ENCODE measurements around a stretch of chr10.

GRCh38 chr10:35315871-35316622 lies 20.3 kb upstream of the CCNY start:
- PRO-cap = no peak

GRCh38 chr10:35407467-35408155 lies 71.3 kb downstream of the CCNY start:
- PRO-cap = no peak

GRCh38 chr10:35422298-35422834 lies 86.1 kb downstream of the CCNY start:
- PRO-cap = unidirectional peak, minus-strand start at chr10:35422428

GRCh38 chr10:35444381-35445418 lies 108.4 kb downstream of the CCNY start:
- PRO-cap = no peak

GRCh38 chr10:35447396-35448645 lies 111.5 kb downstream of the CCNY start:
- PRO-cap = no peak

DNA sequence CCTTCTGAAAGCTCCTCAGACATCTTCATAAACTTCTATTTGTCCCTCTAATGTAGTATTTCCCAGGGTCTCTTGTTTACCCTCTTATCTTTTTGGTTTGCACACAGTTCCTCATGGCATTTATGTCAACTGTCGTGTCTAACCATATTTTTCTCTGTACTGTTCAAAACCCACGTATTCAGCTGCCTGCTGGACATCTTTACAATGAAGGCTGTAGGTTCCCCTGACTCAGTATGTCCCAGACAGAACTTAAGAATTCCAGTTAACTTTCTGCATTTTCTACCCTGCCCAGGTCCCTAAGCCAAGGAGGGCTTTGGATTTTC lies 119.3 kb upstream of the GJD4 start:
- PRO-cap = no peak

DNA sequence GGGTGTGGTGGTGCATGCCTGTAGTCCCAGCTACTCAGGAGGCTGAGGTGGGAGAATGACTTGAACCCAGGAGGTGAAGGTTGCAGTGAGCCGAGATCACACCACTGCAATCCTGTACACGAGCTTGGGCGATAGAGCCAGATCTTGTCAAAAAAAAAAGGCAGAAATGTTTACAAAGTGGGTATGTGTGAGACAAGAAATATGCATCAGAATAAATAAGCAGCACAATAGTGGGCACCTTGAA lies 658.7 kb upstream of the FZD8 start:
- PRO-cap = no peak

DNA sequence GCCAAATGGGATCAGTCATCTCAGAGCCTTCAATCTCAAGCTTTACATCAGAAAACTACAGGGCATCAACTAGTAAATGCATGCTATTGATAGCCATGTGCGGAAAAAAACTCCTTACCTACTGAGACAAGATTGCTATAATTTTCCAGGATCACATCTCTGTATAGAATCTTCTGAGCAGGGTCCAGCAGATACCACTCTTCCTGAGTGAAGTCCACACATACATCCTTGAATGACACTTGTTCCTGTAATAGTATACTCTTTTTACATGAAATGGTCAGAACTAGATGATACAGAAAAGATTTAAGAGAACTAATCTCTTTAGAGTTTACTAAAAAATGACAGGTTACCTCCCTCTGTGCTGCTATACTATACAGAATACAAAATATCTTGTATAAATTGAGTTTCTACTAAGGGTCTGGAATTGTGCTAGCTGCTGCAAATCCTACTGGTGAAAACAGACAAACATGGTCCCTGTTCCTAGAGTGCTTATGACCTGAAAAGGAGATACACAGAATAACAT lies 19.5 kb downstream of the ZNF248 start:
- PRO-cap = no peak

DNA sequence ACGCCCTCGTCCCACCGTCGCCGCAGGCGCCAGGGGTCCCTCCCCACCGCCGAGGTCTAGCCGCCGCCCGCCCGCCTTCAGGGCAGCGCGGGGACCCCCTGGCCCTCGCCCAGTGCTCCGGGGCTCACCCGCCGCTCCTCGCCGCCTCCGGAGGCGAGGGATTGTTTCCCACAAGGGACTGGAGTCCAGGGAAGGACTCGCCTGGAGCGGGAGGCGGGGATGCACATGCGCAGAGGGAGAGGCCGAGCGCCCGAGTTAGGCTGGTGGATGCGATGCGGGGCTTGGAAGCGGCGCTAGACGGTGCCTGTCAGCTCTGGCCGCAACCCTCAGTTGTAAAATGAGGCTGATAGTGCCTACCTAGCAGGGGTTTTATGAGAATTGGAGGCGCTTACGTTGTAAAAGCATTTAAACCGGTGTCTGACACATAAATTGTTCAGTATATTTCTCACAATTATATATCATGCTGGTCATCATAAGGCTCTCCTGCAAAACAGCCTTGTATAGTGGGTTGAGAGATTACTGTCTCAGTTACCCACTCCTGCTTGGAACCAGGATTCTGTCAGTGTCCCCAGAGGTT lies 555 bp upstream of the ZNF248 start:
- PRO-cap = unidirectional peak, minus-strand start at position 163 of the sequence; unidirectional peak, minus-strand start at position 227 of the sequence

DNA sequence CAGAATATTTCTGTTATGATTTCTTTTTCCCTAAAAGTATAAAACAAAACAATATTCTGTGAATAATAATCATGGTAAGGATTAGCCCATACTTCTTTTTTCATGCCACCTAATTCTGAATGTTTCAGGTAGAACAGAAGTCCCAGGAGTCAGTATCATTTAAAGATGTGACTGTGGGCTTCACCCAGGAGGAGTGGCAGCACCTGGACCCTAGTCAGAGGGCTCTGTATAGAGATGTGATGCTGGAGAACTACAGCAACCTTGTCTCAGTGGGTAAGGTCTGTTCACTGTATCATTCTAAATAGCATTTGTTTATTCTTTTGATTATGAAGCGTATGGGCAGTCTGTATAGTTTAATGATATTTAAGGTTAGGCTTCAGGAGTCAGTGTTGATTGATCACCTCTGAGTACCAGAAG lies 6.3 kb downstream of the ZNF33A start:
- PRO-cap = no peak

GRCh38 chr10:38355851-38356518 lies 261.8 kb downstream of the ZNF37A start:
- PRO-cap = bidirectional peak, plus-strand start at chr10:38356416, minus-strand start at chr10:38356188

DNA sequence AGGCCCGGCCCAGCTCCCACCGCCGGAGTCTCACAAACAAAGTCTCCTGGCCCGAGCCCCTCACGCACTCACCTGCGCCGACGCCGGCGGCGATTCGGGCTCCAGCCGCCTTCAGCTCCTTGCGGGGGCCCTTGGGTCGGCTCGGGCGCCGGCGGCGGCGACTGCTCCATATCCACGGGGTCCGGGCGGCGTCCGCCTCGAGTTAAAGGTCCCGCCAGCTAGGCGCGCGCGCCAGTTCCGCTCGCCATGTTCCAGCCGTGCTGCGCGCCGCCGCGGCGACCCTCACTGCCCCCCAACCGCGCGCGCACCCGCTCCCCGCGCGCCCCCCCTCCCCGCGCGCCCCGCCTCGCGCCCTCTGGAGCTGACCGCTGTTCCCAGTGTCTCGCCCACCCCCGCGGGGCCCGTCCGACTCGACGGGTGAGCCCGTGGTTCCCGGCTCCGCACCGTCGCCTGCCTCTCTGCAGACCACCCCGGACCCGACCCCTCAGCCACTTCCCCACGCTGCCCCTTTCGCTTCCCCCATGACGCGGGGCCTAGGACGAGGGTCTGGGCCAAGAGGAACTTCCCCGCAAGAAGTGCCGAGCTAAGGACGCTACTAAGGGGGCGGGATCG lies 396.1 kb downstream of the ZNF33B start:
- PRO-cap = no peak

DNA sequence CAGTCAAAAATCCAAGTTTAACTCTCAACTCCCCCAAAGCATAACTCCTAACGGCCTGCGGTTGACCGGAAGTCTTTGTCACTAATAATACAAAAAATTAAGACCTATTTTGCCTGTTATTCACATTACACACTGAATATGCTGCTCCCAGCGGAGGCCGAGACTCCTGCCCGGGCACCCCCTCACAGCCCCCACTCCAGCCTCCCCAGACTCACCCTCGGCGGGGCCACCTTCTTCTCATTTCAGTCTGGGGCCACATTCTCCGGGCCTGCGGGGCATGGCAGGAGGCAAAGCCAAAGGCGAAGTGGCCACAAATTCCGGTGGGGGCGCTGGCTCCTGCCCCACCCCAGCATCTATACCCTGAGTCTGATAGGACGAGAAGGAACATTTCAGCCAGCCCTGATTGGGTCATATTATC lies 163.3 kb downstream of the ZNF33B start:
- PRO-cap = no peak

- PRO-cap = no peak
Measured at GRCh38 chr10:42520354-42520822, 118.0 kb downstream of the ZNF33B start.

GRCh38 chr10:42755020-42755618 lies 27.5 kb upstream of the BMS1 start:
- PRO-cap = no peak

DNA sequence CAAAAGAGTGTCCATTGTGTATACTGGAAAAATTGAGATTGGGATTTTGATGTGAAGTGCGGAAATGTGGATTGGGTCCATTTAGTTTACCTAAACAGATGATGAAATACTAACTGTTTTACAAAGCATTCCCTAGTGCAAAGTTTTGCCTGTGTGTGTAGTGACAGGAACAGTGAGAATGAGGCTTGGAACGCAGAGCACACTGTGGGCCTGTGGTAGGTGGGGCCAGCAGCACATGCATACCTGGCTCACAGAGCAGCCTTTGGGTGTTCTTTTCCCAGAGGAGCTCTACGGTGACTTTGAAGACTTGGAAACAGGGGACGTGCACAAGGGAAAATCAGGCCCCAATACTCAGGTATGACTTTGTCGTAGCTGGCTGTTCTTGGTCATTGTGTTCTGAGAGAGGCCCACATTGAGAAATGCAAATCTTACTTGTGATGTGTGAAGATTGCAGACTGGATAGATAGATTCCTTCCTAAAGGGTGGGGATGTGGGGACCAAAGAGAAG lies 33.8 kb downstream of the BMS1 start:
- PRO-cap = no peak

DNA sequence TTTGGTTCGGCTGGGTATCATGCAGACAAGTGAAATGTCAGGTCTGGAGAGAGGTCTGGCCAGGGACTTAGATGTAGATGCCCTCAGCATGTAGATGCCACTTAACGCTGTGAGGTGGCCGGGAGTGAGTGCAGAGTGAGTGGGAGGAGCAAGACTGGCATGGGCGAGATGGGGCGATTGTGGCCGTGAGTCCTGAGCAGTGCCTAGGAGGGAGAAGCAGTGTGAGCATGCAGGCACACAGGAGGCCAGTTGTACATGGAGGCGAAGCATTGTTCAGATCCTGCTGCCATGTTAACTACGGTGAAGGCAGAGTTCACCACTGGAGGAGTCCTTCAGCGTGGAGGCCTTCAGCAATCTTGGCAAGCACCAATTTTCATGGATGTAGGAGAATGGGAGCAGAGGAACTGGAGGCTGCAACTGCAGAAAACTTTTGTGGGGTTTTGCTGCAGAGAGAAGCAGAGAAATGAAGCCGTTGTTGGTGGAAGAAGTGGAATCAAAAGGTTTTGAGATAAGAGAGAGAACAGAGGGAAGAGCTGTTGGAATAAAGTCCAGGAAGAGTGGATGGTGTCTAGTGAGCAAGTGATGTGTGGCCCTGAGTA lies 36.2 kb downstream of the BMS1 start:
- PRO-cap = no peak

- PRO-cap = no peak
Measured at GRCh38 chr10:42932633-42933337, 144.1 kb upstream of the RET start.

DNA sequence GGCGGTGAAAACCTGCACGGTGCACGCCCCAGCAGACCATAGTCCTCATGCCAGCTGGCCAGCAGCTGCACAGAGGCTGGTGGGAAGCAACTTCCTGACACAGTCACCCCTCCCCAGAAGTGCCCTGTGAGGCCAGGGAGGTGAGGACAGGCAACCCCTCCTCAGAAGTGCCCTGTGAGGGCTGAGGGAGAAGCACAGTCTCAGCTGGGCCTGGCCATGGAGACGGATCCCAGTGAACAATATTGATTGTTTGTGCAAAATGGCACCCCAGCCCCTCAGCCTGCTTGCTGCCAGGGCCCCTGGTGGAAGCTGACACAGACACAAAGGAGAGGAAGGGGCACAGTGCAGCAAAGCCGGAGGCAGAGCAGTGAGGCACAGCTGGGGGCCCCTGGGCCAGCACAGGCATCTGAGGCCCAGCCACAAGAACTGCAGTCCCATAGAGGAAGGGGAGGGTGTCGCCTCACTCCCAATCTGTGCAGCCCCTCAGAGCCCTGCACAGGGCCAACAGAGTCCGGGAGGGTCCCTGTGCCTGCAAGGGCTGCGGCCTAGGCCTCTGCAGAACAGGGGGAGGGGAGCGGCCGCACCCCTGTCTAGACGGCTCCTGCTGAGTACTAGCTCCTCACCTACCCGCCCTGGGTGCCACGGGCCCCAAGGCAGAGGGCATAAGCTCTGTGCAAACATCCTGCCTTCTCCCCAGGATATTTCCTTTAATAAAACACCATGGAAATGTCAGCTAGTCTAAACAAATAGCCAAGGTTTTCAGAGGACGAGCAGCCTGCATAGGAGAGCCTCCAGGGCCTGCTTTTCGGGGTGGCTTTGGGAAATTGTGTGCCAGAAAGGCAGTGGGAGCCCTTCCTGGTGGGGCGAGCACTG lies 32.5 kb upstream of the RET start:
- PRO-cap = unidirectional peak, plus-strand start at position 741 of the sequence

- PRO-cap = no peak
Measured at GRCh38 chr10:43172309-43173371, 34.4 kb downstream of the CSGALNACT2 start.

All from endothelial cell (in vitro differentiated cells).